ENCODE measurements around the genes CUZD1, C10orf88 and LHPP.

GRCh38 chr10:122101817-122102421, 113.0 kb downstream of the TACC2 start:
- RRBS: no CpG with 5 or more reads among the region's 14 CpGs

- RRBS: no CpG with 5 or more reads among the region's 14 CpGs
These were observed 826 bp upstream of the PLEKHA1 start for GRCh38 chr10:122373614-122374150.

DNA sequence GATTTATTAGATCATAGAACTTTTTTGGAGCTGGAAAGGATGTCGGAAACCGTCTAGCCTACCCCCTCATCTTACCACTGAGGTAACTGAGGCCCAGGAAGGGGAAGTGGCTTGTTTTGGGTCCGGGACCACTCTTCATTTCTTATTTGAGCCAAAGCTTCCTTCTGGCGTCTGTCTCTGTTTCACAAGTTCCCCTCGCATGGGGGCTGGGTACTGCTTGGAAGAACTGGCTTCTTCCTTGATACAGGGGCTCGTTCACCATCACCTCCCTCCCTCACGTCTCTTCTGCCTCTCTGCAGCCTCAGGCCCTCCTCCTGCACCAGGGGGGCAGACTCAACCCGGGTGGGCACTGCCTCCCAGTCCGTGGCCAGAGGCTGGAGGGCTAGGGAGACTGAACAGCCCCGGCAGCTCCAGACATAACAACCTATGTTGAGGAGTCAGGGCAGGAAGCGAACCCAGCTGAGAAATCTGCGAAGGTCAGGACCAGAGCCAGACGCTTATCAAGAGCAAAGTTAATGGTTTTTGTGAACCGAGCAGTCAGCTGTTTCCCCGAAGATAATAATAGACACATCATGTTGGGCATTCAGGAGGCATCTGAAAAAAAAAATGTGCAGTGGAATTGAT, 12.9 kb downstream of the HTRA1 start:
- RRBS: 10% methylated on average over 3 of the region's 15 CpGs

DNA sequence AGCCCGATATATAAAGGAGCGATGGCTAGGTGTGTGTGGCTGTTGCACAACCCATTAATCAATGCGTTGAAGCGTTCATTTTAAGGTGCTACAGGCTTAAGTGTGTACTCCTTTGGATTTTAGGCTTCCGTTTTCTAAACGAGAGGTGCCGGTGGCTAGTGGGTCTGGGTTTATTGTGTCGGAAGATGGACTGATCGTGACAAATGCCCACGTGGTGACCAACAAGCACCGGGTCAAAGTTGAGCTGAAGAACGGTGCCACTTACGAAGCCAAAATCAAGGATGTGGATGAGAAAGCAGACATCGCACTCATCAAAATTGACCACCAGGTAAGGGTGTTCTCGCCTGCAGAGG, 27.9 kb downstream of the HTRA1 start:
- RRBS: 77% methylated on average over 5 of the region's 15 CpGs

DNA sequence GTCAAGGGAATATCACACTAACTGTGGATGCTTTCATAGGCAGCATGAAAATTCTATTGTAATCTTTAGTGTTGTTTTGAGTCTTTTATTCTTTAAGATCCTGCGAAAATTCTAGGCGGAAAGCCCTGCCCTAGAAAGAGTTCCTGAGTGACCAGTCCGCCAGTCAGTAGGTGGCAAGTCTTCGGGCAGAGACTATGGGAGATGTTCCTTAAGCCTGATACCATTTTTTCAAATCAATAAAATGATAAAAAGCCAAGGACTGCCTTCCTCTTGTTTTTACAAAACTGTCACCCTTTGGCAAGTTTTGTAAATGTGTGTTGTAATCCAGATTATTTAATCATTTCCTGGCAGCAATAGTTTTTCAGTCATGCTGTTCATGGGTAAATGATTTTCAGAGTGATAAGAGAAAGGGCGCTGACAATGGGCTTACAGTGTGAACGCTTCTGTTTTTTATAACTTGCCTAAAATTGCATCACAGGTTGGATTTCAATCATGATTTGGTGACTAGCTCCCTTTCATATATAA, 19.1 kb upstream of the DMBT1 start:
- RRBS: no CpG with 5 or more reads among the region's 6 CpGs

DNA sequence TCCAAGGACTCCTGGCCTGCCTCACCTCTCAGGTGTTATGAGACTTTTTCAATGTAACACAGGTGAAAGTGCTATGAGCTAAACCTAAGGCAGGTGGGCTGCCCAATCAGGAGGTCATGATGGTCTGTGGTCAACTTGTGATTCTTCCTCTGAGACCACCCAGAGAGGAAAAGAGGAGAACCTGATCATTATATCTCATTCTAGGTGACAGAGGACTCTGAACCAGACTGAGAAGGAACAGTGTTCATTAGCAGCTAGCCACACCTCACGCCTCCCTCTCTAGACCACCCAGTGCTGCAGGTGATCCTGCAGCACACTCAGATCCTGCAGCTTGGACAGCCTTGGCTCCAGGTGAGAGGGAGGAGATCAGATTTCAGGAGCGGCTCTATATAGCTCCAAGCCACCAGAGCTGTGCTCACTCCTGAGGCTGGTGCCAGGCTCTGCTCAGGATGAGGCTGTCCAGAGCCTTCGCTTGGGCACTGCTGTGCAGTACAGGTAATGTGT, 15.5 kb upstream of the SPADH start:
- RRBS: no CpG with 5 or more reads among the region's 3 CpGs

DNA sequence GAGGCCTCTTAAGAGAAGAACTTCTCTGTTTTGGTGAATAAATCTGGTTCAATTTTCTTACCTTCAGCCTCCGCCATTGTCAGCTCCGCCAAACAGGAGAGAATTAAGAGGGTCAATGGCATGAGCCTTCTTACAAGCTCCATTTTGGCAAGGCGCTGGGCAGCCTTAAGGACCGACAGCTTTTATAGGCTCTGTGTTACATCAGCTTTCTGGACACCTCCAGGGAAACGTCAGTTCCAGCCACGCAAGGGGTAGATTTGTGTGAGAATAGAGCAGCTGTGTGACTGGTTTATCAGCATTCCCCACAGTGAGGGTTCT, at the start of gene CUZD1:
CUZD1 (minus strand) TSS at position 157 of the 318 bp plus-strand sequence.
- RRBS: no CpG with 5 or more reads among the region's 6 CpGs

DNA sequence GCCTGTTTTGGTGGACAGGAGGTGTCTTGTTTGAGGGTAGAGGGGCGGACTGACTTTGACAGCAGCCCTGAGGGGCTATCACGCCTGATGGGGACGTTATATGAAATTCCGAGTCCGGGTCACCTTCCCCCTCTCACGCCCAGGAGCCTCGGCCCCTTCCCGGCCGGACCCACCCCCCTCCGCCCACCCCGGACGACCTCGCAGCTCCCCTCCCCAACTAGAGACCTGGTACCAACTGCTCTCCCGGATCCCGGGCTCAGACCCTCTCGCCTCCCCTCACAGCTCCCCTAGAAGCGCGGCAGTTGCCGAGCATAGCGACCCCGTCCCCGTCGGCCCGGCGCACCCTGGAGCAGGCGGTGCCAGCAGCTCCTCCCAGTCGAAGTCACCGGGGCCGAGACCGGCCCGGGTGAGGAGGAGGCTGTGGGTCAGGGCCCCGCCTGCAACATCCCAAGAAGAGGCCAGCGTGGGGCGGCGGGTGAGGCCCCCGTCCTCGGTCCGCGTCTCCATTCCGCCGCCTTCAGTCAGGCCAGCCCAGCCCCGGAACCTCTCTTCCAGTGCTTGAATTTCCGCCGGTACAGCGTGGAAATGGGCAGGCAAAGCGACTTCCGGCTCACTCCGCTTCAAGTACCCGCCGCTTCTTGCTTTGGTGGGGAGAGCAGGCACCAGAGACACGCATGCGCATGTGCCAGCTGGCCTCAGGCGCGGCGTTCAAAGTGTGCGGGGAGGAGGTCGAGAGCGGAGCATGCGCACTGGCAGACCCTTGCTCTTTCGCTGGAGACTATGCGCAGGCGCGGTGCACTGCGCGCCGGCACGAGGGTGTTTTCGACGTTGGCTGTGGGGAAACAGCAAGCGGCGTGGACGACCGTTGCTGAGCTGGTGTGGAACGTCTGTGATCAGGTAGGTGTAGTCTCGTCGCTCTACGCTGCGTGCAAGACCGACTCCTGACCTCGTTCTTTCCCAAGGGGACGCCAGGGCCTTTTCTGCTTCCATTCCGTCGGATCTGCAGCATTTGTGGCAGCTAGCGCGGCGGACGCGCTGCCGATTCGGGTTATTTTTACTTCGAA, at the start of gene C10orf88:
C10orf88 (minus strand) TSS at position 556 of the 1,064 bp plus-strand sequence.
- RRBS: 3% methylated on average over 23 of the region's 91 CpGs

DNA sequence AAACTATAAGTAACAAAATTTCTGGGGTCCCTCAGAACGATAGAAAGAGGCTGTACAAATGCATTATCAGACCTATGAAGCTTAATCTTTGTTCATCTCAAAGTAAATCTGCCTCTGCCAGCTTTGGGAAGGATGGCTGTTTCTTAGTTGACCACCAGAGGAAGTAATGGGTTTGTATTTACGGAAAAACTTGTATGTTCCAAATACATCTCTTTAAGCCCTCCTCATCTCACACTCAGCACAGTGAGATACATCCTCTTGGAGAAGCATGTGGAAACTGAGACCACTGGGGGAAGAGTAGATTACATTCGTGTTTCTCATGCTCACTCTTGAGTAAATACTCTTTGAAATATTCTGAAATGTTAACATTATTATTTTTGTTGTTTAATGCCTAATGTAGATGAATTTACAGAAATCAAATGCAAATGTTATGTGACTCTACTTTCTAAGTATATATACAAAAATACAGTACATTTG, 1.0 kb downstream of the PSTK start:
- RRBS: no CpG with 5 or more reads among the region's 3 CpGs

DNA sequence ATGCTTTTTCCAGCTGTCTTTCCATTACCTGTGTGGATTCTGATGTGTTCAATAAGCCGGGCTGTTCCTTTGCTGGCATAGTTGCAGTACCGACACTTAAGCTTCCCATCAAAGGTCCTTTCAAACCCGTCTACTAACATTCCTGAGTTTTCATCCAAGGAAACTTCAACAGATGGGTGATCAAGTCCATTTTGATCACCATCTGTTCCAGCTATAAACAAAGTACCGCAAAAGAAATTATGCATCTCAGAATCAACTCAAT, 12.7 kb downstream of the IKZF5 start:
- RRBS: no CpG with 5 or more reads among the region's 4 CpGs

GRCh38 chr10:123864885-123865596, 26.6 kb downstream of the CPXM2 start:
- RRBS: no CpG with 5 or more reads among the region's 13 CpGs

GRCh38 chr10:124084168-124084607, 9.2 kb downstream of the CHST15 start:
- RRBS: no CpG with 5 or more reads among the region's 7 CpGs

DNA sequence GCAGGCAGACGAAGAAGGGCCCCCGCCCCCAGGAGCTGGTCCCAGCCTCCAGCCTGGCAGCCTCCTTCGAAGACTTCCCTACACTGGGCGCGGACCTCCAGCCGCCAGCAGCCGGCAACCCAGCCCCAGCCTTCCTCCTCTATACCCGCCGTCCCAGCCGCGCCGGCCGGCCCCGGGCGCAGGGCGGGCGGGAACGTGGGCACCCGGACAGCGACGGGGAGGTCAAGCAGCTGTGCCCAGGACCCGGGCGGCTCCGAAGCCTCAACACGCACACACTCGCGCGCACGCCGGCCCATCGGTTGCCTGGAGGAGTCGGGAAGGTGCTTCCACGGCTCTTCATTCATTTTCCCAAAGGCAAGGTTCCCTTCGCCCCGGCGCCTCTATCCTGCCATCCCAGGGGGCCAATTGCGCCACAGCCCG, 1.6 kb downstream of the CHST15 start:
- RRBS: 3% methylated on average over 23 of the region's 38 CpGs

- RRBS: no CpG with 5 or more reads among the region's 17 CpGs
These were observed 11.9 kb upstream of the CHST15 start for GRCh38 chr10:124105020-124106060.

DNA sequence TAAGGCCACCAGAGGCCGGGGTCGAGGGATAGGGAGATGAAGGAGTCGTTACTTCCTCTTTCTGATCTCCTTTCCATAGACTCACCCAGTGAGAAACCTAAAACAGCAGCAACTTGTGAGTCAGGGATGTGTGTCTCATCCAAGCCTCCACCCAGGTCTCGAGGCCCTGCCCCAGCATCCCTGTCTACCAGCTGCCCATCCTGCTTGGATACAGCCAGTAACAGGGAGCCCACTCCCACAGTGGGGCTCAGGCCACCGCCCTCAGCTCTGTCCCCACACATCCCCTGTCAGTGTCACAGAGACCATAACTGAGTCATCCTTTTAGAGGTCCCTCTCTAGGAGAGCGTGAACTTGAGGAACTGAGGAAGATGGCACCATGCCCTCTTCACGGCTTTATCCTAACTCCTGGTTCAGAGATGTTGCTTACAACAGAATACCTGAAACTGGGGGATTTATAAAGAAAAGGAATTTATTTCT, 49.6 kb upstream of the CHST15 start:
- RRBS: no CpG with 5 or more reads among the region's 7 CpGs

DNA sequence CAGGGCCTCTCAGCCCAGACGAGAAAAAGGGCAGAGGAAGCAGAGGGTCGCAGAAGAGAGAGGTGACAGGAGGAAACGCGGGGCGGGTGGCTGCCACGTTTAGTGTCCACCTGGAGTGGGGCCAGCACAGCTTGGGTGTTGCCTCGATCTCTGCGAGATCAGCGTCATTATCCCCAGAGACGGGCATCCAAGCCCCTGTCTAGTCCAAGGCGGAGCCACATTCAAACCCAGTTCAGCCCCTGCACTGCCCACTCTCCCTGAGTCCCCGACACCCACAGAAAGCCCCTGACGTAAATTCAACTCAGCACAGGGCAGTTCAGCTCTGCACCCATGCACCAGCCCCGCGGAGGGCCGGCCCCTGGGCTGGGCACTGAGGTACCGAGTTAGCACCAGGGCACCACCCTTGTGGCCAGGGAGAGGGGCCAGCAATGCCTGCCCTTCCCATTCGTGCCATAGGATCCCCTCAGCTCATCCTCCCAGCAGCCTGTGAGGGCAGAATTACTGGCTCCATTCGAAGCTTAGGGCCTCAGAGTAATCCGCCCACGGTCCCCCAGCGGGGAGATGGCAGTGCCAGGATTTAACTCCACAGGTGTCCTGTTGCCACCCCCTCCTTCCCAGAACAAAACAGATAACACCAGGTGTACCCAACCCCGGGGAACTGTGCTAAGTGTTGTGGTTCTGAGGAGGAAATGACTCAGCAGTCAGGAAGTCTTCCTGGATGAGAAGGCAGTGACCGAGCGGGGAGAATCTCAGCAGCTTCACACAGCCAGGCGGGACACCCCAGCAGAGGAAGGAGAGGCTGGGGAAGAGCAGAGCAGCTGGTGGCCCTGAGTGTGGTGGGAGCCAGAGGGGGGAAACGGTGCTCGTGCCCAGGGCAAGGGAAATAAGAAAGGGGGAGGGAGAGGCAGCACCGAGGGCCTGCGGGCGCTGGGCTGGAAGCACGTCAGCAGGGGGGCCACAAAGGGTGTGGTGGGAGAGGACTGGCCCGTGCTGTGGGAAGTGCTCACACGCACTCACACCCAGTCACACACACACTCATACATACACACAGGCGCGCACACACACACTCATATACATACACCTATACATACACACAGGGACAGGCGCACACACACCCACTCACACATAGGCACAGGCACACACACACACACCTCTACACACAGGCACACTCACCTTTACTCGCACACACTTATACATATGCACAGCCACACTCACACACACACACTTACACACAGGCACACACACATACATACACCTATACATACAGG, 59.6 kb upstream of the CHST15 start:
- RRBS: no CpG with 5 or more reads among the region's 38 CpGs

GRCh38 chr10:124388959-124389689, 29.6 kb downstream of the OAT start:
- RRBS: 1% methylated on average over 19 of the region's 68 CpGs

GRCh38 chr10:124461497-124462488, at the start of gene LHPP:
Gene LHPP, plus strand, starts transcription at chr10:124461823.
- RRBS: 2% methylated on average over 51 of the region's 89 CpGs

DNA sequence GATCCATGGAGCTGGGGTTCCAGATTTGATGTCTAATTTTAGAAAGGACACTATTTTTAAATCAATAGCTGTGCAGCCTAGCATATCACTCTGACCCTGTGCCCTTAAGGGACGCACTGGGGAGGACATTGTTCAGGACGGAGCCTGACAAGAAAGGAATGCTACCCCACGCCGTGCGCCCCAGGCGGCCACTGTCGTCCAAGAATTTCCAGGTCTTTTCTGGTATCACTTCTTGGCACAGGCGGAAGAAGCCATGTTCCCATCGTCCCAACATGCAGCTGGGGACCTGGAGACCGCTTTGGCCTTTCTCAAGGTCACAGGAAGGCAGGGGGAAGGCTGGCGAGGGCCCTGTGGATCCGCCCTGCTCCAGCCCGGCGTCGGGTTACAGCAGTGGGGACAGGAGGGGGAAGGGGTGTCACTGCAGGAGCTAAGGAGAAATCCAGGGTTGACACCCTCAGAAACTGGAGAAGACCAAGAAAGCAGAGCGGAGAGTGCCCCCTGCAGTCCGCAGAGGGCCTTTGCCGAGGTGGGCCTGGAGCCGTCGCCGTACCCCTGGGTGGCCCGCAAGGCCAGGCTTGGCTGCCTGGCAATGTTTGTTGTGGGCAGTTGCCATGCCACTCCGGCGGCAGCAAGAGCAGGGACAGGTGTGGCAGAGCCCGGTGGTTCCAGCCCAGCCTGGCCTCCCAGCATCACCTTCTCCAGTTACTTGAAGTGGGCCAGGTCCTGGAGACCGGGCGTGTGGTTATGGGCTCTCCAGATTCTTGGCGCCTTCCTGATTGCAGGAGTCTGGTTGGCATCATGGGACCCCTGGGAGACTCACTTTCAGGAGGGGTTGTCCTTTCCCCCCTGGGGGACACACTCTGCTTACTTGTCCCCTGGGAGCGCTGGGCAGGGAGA, 104.1 kb downstream of the LHPP start:
- RRBS: 79% methylated on average over 3 of the region's 29 CpGs

DNA sequence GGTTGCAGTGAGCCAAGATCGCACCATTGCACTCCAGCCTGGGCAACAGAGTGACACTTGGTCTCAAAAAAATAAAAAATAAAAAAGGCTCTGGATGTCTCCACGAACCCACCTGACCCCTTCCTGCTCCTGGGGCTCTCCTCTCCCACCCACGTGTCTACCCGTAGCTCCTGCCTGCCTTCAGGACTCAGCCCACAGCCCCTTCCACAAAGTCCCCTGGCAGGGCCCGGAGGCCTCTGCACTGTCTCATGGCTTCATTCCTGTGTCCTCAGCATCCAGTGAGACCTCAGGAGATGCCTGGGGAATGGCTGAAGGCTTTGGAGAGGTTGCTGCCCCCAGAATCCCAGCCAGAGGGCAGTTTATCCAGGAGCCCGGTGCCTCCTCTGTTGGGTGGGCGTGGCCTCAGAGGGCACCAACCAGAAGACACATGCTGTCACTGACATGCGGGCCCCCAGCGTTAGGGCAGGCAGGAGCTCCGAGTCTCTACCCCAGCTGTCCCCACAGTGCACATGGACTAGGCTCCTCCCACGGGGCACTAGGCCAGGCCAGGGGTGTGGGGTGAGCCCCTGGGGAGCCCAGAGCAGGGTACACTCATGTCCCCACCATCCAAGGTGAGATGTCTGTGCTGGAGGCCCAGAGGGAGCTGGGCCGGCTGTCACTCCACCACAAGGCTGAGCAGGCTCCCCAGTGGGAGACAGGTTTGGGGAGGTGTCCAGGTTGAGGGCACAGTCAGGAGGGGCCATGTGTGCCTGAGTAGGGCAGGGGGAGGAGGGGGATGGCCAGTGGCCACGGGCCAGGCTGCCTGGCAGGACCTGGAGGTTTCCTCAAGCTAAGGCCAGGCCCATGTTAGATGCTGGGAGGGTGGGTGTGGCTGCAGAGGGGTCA, 131.6 kb downstream of the FAM53B start:
- RRBS: 100% methylated on average over 1 of the region's 13 CpGs

Data from brain (tissue), 1 donor.